Zone of skin (tissue), 1 donor: Measurements from ENCODE around the genes GPALPP1, ERICH6B and ZC3H13.

DNA sequence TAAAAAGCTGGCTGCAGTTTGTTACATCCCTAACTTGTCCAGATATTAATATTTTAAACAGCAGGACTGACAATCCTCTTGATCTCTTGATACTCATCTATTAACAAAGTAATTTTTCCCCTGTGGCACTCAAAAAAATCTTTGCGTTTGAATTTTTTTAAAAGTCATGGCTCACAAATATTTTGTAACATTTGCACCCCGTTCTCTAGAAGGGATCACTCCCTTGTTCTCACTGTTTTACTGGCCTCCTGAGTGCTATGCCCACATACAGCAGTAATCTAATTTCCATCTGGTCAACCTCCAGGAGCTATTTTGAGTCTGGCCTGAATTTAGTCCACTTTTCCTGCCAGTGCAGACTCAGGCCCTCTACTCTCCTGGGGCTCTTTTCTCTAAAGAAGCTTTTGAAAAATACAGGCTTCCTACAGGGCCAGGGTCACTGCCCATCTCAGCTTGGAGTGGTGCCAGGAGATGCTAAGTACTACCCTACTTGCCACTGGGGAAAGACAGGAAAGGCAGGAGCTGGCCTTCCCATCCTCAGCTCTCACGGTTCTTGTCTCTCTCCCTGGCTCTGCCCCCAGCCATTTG is 101.8 kb upstream of the SERP2 start:
- RRBS: no CpG with 5 or more reads among the region's 3 CpGs

DNA sequence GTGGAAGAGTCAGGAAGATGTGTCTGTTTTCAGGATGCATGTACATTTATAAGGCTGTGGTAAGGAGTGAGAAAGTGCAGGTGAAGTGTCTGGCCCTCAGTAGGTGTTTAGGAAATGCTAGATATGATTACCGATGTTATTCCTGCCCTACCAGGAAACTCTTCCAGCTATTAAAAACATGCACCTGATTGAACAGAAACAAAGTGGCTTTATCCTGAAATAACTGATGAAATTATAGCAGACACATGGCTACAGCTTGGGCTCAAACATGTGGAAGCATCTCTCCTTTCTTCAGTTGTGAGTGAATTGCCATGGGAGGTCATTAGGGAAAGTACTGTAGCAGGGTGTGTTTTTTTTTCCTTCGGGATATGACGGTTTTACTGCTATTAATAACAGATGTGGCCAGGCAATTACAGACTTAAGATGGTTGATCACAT is 5.8 kb upstream of the SERP2 start:
- RRBS: no CpG with 5 or more reads among the region's 3 CpGs

- RRBS: no CpG with 5 or more reads among the region's 2 CpGs
Observed at GRCh38 chr13:44379916-44380377, 6.3 kb downstream of the SERP2 start.

GRCh38 chr13:44474050-44474402 is 100.4 kb downstream of the SERP2 start:
- RRBS: no CpG with 5 or more reads among the region's 1 CpG

DNA sequence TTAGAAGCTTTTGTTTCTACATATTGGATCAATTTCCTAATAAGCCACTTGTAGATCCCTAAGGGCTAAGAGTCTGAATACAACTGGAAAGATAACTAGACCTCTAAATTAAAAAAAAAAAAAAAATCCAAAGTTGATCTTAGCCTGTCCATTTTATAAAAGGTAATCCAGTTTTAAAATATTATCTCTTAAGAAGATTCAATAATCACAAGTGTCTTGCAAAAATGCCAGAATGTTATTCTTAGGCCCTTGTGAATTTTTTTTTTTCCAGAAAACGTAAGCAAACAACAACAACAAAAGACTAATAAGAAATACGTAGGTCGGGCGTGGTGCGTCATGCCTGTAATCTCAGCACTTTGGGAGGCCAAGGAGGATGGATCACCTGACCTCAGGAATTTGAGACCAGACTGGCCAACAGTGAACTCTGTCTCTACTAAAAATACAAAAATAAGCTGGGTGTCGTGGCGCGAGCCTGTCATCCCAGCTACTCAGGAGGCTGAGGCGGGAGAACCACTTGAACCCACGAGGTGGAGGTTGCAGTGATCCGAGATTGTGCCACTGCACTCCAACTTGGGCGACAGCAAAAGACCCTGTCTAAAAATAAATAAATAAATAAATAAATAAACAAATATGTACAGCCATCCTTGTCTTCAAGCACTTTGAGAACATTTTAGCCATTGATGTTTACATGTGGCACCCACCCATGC is 21.0 kb downstream of the TSC22D1 start:
- RRBS: no CpG with 5 or more reads among the region's 12 CpGs

GRCh38 chr13:44573639-44574779 is 2.1 kb downstream of the TSC22D1 start:
- RRBS: 97% methylated on average over 1 of the region's 6 CpGs

DNA sequence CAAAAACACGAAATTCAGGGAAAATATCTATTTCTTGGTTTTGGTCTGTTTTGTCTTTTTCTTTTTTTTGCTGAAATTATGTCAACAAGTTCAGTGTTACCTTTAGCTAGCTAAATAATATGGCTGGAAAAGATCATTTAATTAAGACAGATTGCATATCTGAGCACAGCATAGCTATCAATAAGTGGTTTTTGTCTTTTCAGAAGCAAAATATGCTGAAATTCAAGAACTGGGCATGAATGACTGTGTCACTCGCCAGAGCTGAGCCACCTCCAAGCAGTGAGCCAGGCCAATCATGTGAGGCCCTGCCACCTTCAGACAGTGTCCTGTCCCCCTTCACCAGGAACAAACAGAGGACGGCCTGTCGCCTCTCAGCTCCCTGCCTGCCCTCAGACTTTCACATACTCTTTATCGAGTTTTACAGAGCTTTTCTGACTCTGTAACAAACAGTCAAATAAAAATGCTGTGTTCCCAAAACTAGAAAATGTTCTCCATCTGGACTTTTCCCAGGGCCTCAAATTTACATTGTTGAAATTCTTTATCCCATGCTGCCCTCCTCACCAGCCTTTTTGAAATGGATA is 171.0 kb upstream of the TSC22D1 start:
- RRBS: no CpG with 5 or more reads among the region's 5 CpGs

DNA sequence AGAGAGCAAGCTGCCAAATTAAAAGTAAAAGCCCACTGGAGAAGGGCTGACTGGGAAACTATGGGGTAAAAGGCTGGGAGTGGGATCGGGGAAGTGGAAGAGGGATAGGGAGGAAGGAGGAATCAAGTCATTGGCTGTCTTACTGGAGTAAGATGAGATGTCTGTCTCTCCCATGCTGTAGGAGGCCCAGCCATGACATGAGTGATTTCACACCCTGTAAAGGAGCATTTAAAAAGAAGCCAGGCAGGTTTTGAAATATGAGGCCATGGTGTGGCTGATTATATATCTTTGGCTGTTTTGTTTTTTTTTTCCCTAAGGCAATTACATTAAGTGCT is 183.4 kb upstream of the TSC22D1 start:
- RRBS: no CpG with 5 or more reads among the region's 1 CpG

DNA sequence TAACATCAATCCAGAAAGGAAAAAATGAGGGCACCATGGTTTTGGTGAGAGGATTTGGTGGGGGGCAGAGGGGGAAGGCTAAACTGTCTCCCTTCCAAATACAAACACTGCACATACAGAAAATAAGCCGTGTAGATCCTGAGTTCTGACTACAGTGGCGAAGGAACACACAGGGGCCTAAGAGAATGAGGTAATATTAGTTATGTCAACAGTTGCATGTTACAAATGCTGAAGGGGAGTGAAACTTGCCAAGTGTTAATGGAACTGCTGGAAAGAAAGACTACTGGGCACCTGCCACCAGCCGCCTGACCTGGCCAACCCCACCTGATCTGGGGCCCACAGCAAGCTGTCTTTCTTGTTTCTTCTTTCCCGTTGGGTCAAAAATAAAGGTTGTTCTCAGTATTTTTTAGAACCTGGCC is 183.8 kb upstream of the TSC22D1 start:
- RRBS: no CpG with 5 or more reads among the region's 4 CpGs

GRCh38 chr13:44854286-44855028 is 134.8 kb downstream of the NUFIP1 start:
- RRBS: no CpG with 5 or more reads among the region's 8 CpGs

- RRBS: no CpG with 5 or more reads among the region's 9 CpGs
Observed at GRCh38 chr13:44918878-44919203, 70.4 kb downstream of the NUFIP1 start.

DNA sequence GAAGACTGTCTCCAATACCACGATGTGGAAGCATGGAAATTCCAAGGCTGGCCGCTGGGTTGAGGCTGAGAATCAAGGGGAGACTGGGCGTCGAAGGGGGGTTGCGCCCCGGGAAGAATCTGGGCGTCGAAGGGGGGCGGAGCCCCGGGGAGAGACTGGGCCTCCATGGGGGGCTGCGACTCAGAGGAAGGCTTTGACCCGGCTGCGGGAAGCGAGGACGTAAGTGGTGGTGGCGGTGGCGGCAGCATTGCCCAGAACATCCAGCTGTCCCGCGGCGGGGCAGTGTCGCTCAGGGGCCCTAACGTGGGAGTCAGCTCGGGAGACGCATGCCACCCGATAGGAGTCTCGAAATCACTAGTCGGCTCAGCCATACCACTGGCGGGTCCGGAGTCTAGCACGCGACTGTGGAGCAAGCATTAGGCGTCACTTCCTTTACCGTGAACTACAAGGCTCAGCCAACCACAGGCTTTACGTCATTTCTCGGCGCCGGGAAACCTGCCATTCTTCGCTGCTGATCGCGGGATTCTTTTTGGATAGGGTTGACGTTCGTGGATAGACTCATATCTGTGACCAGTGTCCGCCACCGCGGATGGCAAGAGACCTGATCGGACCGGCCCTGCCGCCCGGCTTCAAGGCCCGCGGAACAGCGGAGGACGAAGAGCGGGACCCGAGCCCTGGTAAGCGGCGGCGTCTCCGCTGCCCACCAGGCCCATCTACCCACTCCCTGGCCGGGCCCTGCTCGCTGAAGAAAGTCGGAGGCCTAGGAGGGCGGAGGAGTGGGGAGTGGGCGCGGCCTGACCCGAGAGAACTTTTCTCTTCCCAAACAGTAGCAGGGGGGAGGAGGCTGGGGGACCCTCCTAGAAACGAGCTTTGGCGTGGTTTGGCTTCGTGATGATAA is at the start of gene GPALPP1:
TSS of gene GPALPP1 (plus strand) at position 473 of the 898 bp plus-strand sequence.
- RRBS: under 1% methylated on average over 27 of the region's 69 CpGs

DNA sequence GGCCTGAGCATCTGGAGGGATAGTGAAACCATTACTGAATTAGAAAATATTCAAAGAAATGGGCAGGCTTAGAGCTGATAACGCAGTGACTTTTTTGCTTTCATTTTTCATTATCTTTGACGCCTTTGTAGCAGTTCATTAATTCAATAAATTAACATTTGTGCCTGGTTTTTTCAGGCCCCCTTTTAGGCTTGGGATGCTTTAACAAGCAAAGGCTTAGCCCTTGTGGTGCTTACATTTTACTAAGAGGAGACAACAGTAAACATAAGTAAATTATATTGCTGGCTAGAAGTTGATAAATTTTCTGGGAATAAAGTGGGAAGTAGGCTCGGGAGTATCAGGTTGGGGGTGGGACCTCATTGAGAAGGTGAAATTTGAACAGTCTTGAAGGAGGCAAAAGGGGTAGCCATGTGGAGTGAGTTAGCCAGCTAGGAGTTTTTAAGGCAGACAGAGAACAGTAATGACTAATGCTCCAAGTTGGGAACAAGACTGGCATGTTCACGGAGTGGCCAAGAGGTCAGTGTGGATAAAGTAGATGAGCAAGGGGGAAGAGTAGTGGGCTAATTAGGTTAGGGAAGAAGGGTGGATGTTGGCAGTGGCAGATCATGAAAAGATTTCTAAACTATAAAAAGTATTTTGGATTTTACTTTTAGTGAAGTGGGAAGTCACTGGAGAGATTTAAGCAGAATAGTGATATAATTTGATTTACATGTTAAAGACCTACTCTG is 36.6 kb downstream of the GTF2F2 start:
- RRBS: no CpG with 5 or more reads among the region's 4 CpGs

DNA sequence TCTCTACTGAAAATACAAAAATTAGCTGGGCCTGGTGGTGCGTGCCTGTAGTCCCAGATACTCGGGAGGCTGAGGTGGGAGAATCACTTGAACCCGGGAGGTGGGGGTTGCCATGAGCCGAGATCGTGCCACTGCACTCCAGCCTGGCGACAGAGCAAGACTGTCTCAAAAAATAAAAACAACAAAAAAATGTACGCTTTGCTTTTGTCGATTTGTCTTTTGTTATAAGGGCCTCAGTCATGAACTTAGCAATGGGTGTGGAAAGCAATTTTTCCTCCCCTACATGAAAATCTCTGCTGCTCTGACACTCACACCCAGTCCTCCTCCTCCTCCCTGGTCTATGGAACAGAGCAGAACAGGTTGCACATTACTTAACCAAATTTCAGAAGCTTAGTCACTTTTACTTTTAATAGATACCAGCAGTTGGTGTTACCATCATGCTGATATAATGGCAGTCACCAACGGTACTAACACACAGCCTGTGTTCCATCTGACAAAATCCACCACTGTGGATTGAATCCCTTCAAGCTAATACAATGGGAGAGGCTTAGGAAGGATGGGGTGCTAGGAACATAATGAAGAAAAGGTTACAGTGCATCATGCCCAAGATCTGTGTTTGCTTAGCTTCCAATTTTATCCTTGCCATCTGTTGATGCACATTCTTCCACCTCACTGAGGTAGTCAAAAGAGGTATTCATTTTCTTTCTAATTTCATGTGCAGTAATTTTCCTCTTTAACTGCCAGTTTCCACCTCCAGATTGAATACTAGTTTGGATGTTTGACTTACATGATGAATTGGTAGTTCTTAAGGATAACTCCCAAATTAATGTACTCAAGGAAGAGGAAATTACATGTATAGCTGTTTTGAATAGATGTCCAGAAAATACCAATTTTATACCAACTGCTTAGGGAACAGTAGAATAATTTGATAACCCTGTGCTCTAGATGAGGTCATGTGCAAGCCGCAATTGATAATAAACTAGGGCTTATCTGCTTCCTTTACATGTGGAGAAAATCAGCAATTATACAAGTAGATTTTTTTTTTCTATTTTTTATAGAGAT is 9.7 kb downstream of the TPT1 start:
- RRBS: no CpG with 5 or more reads among the region's 10 CpGs

GRCh38 chr13:45336758-45337470 is 4.1 kb downstream of the TPT1 start:
- RRBS: no CpG with 5 or more reads among the region's 2 CpGs

DNA sequence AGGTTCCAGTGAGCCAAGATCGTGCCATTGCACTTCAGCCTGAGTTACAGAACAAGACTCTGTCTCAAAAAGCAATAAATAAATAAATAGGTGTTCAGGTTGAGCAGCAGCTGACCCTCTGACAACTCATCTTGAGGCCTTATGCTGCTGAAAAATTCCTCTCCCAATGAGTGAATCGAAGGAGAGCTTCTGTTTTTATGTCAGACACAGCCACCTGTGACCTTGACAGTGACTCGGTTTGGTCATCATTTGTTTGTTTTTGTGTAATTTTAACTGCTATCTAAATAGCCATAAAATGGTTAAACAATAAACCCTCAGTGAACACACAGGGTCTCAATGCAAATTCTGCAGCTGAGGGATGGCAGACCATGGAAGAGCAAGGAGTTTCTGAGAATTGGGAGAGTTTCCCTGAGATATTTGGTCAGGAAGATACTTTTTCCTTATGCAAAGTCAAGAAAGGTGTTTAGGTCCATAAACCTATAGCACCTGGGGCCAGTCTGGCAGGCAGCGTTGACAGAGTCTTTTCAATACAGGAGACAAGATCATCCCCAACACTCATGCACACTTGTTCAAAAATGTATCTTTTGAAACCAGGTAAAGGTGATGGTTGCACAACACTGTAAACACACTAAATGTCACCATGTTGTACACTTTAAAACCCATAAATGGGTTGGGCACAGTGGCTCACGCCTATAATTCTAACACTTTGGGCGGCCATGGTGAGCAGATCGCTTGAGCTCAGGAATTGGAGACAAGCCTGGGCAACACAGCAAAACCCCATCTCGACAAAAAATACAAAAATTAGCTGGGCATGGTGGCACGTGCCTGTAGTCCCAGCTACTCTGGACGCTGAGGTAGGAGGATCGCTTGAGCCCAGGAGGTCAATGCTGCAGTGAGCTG is 16.6 kb upstream of the SLC25A30 start:
- RRBS: no CpG with 5 or more reads among the region's 11 CpGs

- RRBS: no CpG with 5 or more reads among the region's 34 CpGs
Observed at GRCh38 chr13:45615139-45616140, at the start of gene ERICH6B. Gene ERICH6B, minus strand, starts transcription at chr13:45615739.

GRCh38 chr13:46051731-46053085 is at the start of gene ZC3H13:
Gene ZC3H13, minus strand, starts transcription at chr13:46052746.
- RRBS: 1% methylated on average over 20 of the region's 65 CpGs

DNA sequence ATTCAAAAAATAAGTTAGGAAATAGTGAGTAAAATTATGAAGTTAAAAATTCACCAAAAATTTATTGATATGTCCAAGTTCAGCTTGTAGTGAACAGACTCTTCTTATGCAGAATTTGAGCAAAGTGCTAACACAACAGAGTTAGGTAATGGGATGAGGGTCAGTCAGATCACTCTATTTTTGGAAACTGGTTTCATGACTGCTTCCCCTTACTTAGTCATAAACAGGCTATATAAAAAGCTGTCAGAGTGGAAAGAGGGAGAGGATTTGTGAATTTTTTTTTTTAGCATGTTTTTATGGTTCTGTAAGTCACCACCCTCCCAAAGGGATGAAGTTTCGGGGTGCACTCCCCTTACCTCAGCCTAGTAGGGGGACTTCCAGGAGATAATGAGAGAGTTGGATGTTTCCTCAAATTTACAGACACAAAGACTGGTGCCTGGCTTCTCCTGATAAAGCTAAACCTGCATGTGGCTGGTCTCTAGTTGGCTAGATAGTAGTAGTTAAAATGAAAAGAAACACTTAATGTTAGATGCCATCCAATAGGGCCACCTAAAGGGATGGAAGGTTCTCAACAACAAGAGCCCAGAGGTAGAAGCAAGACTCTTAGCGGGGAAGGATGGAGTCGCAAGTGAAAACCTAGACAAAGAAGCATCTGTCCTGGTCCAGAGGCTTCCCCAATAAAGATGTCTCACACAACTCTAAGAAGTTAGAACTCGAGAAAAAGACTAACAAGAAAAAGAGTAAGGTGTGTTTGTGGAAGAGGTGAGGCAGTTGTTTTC is 4.4 kb downstream of the CPB2 start:
- RRBS: no CpG with 5 or more reads among the region's 4 CpGs

- RRBS: no CpG with 5 or more reads among the region's 4 CpGs
Observed at GRCh38 chr13:46100990-46101463, 3.8 kb downstream of the CPB2 start.